Thoracic aorta endothelial cell (primary cell): ENCODE measurements around a stretch of chr7.

- CAGE, long polyA plus RNA, result no peak
Measured at GRCh38 chr7:157390200-157391140, 53.7 kb downstream of the DNAJB6 start.

GRCh38 chr7:157432508-157432967, 95.7 kb downstream of the DNAJB6 start:
- CAGE, long polyA plus RNA, result no peak

DNA sequence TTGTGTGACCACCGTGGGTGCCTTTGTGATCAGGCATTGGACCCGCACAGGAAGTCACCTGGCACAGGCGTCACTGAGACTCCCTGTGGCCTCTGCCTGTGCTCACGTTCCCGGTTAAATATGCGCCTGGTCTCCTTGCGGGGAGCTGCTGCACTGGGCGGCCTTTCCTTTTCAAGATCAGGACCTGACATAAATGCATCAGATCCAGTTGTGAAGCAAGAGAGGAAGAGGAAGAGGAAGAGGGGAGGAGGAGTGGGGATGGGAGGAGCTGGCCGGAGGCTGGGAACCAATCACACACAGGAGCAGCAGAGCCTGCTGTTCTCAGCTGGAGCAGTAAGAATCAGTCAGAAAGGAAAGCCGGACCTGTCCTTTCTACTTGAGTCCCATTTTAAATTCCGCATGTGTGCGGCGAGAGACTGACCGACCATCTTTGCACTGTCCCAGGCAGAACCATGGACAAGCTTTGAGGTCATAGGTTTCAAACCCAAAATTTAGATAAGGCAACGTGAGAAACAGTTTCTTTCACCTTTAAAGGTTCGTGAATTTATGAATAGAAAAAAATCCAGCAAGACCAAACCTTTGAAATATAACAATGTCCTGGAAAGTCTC, 248.8 kb downstream of the DNAJB6 start:
- CAGE, long polyA plus RNA, result no peak

GRCh38 chr7:157613806-157614337, 277.1 kb downstream of the DNAJB6 start:
- CAGE, long polyA plus RNA, result no peak

DNA sequence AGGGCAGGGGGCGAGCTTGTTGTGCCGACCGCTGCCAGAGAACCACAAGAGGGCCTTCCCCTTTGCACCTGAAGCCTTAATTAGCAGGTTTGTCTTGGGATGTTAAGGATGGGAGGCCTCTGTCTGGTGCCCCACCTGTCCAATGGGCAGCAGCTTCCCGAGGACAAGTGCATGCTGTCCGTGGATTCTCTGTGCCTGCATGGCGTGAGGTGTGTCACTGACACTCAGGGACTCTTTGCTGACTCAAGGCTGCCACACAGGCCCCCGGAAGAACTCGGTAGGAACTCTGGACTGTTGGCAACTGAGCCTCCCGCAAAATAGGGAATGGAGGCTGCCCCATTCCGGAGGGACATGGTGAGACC, 487.5 kb downstream of the DNAJB6 start:
- CAGE, long polyA plus RNA, result no peak

DNA sequence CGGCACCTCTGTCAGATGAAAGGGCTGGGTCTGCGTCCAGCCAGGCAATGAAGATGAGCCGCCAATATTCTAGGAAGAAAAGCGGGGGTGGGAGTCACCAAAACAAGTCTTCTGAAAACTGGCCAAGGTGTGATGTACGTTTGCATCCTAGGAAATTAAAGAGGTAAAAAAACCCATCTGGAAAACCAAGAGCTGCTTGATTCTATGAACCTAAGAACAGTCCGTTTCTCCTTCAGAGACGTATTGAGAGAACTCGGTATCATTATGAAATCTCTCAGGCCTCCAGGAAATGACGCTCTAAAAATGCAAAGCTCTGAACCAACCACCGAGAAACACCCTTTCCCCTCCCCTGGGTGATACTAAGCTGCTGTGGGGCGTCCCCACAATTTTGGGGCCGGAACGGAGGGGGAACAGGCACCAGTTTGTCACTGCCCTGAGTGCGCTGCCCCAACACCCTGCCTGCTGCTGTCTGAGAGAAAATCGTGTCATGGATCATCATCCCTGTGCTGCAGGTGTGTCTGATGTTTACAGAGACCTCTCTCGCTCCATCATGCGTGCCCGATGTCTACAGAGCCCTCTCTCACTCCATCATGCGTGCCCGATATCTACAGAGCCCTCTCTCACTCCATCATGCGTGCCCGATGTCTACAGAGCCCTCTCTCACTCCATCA, 509.4 kb downstream of the DNAJB6 start:
- CAGE, long polyA plus RNA, result no peak

DNA sequence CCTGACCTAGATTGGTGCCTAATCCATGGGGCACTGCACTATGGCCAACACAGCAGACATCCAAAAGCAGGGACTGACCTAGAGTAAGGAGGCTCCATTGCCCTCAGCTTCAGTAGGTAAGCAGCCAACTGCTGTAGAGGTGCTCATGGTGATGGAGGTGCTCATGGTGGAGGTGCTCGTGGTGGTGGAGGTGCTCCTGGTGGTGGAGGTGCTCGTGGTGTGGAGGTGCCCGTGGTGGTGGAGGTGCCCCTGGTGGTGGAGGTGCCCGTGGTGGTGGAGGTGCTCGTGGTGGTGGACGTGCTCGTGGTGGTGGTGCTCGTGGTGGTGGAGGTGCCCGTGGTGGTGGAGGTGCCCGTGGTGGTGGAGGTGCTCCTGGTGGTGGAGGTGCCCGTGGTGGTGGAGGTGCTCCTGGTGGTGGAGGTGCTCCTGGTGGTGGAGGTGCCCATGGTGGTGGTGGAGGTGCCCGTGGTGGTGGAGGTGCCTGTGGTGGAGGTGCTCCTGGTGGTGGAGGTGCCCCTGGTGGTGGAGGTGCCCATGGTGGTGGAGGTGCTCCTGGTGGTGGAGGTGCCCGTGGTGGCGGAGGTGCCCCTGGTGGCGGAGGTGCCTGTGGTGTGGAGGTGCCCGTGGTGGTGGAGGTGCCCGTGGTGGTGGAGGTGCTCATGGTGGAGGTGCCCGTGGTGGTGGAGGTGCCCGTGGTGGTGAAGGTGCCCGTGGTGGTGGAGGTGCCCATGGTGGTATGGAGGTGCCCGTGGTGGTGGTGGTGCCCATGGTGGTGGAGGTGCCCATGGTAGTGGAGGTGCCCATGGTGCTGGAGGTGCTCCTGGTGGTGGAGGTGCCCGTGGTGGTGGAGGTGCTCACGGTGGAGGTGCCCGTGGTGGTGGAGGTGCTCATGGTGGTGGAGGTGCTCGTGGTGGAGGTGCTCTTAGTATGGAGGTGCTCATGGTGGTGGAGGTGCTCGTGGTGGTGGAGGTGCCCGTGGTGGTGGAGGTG, 517.2 kb downstream of the PTPRN2 start:
- CAGE, long polyA plus RNA, result no peak

DNA sequence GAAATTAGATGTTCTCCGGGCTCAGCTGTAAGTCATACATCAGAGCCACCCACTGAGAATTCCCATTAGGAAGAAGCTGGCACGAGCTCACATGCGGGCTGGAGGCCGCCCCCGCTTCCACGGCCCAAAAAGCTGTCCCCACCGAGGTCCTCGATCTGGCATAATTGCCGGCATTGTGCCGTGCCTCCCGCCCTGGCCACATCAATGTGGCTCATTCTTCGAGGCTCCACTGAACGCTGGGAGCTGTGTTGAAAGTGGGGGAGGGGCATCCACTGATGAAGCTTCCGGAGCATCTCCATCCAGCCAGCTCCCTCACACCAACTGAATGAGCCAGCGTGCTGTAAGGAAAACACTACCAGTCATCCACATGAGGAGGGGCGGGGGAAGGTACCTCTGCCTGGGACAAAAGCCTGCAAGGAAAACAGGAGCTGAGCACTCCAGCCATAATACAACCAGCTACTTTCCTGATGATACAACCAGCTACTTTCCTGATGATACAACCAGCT, 173.1 kb downstream of the PTPRN2 start:
- CAGE, long polyA plus RNA, result no peak

DNA sequence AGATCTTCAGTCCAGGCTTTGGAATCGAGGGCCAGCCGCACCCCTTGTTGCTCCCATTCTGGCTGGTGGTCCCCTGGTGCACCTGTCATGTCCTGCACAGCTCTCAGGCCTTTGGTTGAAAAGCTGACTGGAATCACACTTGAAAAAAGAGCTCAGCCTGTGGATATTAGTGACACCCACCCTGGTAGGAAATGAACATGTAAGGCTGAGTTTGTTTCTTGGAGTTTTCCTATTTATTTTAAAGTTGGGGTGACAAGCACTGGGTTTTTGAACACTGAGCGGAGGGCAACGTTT, 166.6 kb downstream of the PTPRN2 start:
- CAGE, long polyA plus RNA, result no peak

GRCh38 chr7:158473286-158473722, 114.3 kb downstream of the PTPRN2 start:
- CAGE, long polyA plus RNA, result no peak

DNA sequence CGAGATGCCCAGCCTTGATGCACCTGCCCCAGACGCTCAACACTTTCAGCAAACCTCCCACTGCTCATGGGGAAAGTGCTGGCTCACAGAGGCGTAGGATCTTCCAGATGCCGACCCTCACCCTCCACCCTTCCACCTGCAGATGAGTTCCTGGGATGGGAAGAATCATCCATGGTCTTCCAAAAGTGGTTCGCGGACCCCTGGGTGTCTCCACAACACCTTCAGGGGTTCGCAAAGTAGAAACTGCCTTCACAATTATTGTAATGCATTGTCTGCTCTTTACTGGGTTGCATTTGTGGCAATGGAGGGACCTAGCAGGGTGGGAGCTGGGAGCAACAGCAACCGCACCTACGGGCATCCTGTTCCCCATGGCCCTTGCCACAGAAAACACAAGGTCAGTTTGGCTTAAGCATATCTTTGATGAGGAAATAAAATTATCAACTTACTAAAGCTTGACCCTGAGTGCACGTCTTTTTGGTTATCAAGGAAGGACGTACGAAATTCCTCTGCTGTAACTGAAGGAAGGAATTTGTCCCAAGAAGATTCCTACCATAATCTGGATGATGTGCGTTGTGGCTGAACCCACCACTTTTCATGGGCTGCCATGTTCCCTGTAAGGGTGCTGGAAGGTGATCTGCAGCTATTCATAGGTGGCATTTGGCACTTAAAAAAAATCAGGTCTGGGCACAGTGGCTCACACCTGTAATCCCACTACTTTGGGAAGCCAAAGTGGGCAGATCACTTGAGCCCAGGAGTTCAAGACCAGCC, 19.9 kb upstream of the PTPRN2 start:
- CAGE, long polyA plus RNA, result no peak

GRCh38 chr7:158811173-158812158, 17.8 kb downstream of the ESYT2 start:
- CAGE, long polyA plus RNA, result no peak

DNA sequence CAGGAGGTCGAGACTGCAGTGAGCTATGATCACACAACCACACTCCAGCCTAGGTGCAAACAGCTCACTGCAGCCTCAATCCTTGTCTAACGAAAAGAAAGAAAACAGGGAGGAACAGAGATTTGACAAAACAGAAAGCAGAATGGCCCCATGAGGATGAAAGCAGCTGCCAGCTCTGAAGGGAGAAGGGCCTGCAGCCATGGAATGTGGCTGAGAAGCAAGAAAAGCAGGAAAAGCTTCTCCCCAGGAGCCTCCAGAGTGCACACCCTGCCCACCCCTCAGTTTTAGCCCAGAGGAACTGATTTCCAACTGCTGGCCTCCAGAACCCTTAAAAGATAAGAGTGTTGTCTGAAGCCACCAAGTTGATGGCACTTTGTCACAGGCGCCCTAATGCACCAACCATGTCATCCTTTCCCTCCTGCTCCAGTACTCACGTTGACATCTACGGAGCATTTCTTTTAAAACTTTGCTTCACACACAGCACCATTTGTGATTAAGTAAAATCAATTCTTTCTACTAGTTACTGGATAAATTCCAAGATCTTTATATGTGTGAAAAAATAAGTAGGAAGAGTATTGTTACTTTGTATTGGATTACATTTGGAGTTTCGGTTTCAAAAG, 12.9 kb downstream of the ESYT2 start:
- CAGE, long polyA plus RNA, result no peak

- CAGE, long polyA plus RNA, result no peak
Measured at GRCh38 chr7:158817327-158818037, 11.8 kb downstream of the ESYT2 start.

DNA sequence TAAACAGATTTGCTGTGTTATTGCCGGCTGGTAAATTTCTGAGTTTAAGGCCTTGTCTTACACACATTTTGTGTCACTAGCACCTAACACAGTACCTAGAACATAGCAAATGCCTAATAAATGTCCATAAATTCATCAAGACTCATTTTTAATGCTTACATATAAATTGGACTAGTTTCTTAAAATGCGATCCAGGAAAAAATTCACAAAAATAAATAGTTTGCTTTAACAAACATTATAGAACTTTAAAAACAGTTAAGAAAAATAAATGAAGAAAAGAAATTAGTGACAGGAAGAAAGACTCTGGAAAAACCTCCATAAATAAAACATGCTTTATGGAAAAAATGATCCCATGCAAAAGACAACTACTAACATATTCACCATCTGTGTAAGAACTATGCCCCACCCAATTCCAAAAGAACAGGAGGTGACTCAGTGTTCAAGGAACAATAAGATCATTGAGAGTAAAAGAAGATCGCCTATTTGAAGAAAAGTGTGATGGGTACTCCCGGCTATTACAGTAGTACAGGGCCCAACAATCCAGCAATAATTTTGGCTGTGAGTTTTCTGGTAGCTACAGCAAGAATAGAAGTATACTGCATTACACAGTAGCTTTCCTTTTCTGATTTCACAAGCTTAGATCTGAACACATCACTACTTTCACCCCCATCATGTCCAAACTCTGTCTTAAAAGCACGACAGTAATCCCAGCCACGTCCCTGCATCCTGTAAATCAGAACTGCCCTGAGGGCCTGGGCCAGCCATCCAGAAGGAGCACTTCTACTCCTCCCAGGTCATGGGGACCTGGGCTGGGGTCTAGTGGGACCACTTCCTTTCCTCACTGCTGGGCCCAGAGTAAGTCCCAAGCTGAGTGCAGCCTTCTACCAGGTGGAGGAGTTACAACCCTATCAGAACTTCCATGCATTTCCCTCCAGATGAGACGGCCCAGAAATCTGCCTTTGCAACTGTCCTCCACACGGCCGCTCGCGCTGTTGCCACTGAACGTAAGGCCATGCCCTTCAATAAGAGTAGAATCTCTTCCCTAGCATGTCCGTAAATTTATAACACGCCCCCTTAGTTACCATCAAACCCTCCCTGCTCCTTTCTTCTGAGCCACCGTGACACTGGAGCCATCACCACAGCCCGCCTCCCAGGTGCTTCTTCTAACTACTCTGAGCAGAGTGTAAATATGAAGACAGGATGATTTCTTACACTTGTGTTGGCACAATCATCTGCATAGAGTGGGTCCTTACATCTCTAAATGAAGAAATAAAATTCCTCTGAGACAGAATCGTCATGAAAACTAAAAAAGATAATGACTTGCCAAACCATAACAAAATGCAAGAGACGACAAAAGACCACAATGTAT, 8.0 kb downstream of the ESYT2 start:
- CAGE, long polyA plus RNA, result no peak

GRCh38 chr7:158861988-158862554, 5.7 kb downstream of the DYNC2I1 start:
- CAGE, long polyA plus RNA, result no peak

DNA sequence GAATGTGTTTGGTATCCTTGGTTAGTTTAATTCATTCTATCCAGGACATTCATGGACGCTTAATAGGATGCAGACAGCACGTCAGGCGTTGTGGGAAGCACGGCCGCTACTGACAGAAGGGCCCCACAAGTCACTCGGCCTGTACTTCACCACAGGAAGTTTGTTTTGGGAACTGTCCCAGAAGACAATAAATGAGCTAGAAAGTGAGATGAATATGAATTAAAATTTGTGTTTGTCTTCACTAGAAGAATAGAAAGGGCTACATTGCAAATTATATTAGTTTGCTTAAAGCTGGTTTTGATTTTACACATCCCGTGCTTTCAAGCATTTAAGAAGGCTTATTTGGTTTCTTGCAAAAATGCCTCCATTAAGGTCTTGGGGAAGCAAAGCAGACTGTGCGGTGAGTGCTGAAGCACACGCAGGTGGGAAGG, 74.2 kb downstream of the VIPR2 start:
- CAGE, long polyA plus RNA, result no peak